Cerebral cortex (tissue), 2 donors: ENCODE measurements around a stretch of chr4.

GRCh38 chr4:189363955-189364507 is 576.6 kb upstream of the FRG1 start:
- PRO-cap, 2 experiments: no peak in any of the 2 experiments

DNA sequence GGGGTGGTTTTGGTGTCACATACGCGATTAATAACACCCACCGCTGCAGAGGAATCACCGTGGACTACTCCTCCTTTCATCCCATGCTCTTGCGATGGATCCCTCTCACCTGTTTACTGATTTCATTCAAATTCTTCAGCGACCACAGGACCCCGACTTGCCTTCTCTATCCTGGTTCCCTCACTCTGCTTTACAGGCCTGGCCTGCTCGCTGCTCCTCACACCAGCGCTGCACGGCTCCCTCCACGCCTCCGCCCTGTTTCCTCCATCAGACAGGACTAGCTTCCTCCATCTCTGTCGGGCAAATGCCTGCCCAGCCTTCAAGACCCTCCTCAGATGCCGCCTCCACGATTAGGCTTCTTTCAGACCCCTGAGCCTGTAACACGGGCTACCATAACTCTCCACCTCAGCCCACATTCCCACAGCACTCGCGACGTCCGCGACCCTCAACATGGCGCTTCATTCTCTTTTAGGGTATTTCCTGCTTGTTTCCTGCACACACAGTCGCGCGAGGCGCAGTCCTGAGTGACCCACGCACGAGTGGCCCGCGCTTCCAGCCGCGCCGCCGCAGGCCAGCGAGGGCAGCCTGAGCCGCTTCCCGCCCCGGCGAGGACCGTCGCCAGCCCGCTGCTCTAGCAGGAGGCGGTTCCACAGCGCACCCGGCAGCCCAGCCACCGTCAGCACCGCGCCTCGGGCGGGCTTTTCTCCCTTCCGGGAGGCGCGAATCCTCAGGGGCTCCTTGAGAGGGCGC is 488 bp upstream of the FRG1 start:
- PRO-cap, 2 experiments: peak in 1 of 2 experiments; most common minus-strand start position 633 of the sequence (in 1)

DNA sequence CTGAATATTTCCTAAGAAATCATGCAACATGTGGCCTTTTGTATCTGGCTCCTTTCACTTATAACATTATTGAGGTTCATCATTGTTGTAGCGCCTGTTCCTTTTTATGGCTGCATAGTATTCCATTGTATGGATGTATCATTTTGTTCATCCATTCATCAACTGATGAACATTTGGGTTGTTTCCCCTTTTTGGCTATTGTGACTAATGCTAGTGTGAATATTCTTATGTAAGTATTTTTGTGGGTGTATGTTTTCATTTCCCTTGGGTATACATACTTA is 1.7 kb downstream of the FRG1 start:
- PRO-cap, 2 experiments: no peak in any of the 2 experiments

DNA sequence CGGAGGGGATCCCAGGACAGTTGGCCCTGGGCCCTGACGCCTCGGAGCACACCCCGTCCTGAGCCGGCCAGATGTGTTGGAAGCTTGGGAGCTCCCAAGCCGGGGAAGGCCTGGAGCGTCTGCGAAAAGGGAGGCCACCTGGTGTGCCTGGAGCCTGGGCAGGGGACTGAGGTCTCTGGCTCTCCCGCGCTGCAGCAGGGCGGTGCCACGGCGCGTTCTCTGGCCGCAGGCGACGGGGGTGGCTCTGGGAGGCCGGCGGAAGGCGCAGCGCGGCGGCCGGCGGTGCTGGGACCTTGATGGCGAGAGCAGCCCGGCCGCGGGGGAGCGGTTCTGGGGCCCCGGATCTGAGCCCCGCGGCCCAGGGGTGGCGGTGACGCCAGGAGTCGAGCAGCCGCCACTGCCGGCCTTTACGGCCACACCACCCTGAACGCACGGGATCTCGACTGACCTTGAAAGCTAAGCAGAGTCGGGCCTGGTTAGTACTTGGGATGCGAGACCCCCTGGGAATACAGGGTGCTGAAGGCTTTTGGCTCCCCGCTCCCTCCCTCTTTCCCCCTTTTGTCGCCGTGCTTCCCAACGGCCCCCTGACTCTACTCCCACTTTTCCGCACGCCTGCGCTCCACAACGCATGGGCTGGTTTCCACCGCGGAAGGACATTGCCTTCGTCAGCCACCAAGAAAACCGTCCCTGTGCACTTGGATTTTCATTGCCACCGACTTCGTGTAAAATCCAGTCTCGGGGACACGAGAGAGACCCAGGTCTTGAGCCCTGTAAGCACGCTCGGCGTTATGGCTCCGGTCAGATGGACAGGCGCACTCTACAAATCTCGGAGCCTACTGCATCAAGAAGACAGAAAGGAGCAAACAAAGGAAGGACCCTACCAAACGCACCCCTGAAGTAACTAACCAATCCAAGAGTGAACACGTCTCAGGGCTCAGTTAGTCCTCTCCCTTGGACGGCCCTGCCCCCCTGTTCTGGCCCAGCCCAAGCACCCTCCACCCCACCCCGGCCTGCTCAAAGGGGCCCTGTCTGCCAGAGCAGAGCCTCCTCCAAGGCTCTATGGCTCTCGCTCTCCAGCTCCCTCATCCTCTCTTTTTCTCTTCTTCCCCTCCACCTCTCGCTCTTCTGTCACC is 9.4 kb downstream of the FRG2 start:
- PRO-cap, 2 experiments: no peak in any of the 2 experiments

DNA sequence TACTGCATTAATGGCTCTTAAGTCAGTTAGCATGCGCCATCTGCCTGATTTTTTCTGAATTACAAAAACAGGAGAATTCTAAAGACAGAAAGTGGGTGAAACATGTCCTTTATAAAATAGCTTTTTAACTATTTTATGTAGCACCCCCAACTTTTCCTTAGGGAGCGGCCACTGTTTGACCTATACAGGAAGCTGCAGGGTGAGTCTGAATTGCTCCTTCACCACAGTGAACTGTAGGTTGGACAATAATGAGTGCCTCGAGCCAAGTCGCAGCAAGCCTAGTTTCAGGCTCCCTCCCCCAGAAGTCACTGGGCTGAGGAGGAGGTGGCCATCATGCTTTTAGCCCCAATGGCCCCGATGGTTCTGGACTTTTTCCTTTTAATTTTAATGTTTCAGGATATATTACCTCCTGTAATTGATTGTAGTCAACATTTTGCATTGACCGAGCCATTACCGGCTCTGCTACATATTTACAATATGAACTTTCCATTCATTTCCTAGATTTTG is 62.2 kb upstream of the DUX4 start:
- PRO-cap, 2 experiments: no peak in any of the 2 experiments